Ascending aorta (tissue), 1 donor: ENCODE results near the genes KLHL29 and SF3B6.

- PRO-cap, result no peak
Measured at GRCh38 chr2:21101345-21101735, 22.4 kb upstream of the TDRD15 start.

DNA sequence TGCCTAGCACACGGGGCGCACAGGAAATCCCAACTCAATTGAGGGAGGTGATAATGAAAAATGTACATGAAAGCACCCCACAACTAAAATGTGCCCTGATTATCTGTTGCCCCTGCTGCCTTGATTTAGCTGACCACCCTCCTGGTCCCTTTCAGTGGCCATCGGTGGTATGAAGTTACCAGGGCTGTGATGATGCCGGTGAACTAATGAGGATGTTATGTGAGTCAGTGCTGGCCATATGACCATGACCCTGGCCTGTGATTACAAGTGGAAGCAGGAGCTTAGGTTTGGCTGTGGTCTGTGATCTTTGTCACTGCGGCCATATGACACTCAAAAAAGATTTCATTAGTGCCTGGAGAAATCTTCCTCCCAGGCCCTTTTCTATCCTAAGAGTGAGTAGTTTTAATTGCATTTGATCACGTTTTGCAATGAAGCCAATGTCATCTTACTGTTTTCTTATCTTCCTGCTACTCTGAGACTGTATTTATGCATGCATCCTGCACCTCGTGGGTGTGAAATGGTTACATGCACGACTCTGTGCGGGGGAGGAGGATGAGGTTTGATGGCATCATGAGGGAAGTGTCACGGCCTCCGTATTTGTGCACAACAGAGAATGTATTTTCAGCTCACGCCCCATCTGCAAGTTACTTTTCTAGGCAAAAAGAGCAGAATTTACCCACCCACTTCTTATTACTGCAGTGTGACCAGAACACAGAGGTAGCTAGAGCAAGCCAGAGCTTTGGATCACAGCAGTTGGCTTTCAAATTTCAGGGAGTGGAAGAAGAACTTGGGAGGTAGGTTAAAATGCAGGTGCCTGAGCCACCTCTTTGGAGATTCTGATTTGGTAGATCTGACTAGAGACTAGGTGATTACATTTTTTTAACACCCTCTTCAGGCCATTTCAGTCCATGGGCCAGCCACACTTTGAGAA lies 145.0 kb downstream of the TDRD15 start:
- PRO-cap, result no peak

DNA sequence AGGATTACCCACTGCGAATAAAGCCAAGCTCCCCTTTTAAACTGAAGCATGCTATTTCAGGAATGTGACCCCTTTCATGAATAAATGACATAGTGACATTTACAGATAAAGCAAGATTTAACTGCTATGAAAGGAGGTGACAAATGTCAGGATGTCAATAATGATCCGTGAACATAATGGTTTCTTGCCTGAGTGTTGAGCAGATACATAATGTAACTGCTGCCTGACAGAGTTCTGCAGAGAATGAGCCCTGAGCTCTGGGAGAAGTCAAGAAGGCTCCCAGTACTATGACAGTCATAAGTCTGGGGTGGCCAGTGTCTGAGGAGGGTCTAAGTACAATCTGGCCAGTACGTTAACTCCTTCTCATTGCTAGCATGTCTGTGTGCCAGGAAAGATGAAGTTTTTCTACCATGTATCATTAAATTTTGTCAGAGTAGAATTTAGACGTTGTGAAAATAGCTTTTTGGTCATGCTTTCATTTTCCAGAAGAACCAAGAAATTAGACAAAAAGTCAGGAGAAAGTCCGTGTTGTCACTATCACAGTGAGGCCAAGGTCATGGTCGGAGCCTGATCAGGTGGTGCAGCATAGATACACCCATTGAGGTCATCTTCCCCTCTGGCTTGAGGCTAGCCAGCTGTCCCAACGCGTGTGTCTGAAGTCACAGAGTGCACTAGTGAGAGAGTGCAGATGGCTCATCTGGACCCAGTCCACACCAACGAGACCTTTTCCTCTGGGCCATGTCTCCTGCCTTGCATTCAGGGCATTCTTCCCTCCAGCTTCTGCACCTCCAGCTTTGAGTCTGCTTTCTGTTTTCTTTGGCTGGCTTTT lies 146.7 kb downstream of the TDRD15 start:
- PRO-cap, result no peak

- PRO-cap, result no peak
Measured at GRCh38 chr2:21423040-21423291, 299.2 kb downstream of the TDRD15 start.

DNA sequence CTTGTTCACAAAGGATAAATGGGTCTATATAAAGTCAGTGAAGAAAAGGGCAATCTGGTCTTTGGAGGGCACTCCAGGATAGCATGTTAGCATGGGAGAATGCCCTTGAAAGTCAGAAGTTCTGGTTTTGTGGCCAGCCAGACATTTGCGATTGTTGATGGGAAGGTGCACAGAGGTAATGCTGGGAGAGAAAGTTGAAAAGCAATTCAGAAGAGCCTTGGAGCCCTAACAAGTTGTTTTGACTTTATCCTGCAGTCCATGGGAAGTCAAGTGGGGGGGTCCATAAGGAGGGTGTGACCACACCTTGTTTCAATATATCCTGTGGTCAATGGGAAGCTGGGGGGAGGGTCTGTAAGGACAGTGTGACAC lies 299.5 kb downstream of the TDRD15 start:
- PRO-cap, result no peak

- PRO-cap, result no peak
Measured at GRCh38 chr2:23198773-23199358, 186.1 kb upstream of the KLHL29 start.

- PRO-cap, result no peak
Measured at GRCh38 chr2:23199370-23199976, 185.5 kb upstream of the KLHL29 start.

- PRO-cap, result bidirectional peak, plus-strand start at chr2:23385200, minus-strand start at chr2:23385009
Measured at GRCh38 chr2:23384957-23385732, at the start of gene KLHL29. Gene KLHL29 (plus strand): TSS chr2:23385179.

GRCh38 chr2:23600250-23600820 lies 215.4 kb downstream of the KLHL29 start:
- PRO-cap, result no peak

- PRO-cap, result no peak
Measured at GRCh38 chr2:23601878-23602697, 217.1 kb downstream of the KLHL29 start.

GRCh38 chr2:24048765-24049200 lies 758 bp upstream of the FKBP1B start:
- PRO-cap, result no peak

DNA sequence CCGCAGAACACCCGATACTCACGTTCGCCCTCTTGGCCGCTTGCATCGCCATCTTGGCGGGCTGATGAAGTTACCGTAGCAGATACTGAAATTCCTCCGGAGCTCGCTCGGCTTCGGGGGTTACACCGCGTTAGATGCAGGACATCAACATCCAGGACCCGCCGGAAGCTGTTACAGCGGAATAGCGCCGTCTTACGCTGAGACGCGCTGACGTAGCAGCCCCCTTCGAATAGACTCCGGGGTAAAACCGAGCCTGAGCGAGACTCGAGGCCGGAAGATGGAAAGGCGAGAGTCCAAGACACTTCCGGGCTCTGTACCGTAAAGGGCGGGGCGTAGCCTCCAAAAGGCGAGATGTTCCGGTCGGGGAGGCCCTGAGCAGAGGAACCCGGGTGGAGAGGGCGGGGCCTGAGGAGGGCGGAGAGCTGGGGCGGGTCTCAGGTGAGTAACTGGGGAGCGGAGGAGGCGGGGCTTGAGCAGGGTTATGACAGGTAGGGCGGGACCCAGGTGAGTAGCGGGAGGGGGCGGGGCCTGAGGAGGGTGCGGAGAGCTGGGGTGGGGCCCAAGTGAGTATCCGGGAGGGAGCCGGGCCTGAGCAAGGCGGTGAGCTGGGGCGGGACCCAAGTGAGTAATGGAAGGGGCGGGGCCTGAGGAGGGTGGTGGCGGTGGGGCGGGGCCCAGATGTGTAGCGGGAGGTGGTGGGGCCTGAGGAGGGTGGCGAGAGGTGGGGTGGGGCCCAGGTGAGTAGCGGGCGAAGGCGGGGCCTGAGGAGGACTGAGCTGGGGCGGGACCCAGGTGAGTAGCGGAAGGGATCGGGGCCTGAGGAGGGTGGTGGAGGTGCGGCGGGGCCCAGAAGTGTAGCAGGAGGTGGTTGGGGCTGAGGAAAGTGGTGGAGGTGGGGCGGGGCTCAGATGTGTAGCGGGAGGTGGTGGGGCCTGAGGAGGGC lies at the start of gene SF3B6:
Gene SF3B6, minus strand, starts transcription at position 149 of the 943 bp plus-strand sequence.
- PRO-cap, result bidirectional peak, plus-strand start at position 260 of the sequence, minus-strand start at position 167 of the sequence; unidirectional peak, plus-strand start at position 685 of the sequence

- PRO-cap, result no peak
Measured at GRCh38 chr2:24231596-24232050, 56.8 kb downstream of the FAM228A start.

- PRO-cap, result no peak
Measured at GRCh38 chr2:24267364-24267915, 92.6 kb downstream of the FAM228A start.

GRCh38 chr2:24276378-24276992 lies 83.9 kb downstream of the ITSN2 start:
- PRO-cap, result no peak

- PRO-cap, result no peak
Measured at GRCh38 chr2:24315403-24316090, 44.8 kb downstream of the ITSN2 start.

DNA sequence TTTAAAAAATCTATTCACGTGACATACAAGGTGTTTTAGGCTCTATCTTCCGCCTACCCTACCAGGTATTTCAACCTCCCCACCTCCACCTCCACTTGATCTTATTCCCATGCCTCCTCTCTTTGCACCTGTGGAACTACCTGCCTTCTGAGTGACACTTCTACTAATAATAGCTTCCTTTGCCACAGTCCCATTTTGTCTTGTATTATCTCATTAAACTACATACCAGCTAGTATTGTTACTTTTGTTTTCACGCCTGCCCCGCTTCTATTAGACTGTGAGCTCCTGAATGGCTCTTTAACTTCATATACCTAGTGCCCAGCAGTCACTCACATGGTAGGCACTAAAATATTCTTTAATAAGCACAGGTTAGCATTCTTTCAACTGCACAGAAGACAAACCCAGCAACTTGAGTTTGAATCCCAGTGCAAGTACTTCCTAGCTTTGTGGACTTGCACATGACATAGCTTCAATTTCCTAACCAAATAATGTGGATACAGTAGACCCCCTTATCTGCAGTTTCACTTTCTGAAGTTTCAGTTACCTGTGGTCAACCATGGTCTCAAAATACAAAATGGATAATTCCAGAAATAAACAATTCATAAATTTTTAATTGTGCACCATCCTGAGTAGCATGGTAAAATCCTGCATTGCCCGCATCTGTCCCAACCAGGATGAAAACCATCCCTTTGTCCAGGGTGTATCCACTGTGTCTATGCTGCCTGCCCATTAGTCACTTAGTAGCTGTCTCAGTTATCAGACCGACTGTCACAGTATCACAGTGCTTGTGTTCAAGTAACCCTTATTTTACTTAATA lies 9.1 kb downstream of the ITSN2 start:
- PRO-cap, result no peak

DNA sequence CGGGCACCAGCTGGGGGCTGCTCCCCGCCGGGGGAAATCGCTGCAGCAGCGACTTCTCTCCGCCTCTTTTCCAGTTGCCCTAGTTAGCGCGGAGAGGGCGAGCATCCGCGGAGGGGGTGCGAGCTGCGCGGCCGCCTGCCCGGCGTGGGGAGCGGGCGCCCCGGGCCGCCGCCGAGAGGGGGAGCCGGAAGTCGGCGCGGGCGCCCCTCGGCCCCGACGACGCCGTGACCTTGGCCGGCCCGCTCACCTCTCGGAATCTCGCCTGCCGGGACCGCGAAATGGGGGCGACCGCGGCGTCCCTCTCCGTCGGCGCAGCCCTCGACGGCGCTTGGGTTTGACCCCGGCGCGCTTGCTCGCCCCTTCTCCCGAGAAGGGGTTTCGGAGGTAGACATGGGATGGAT lies 751 bp downstream of the NCOA1 start:
- PRO-cap, result no peak

- PRO-cap, result no peak
Measured at GRCh38 chr2:24598155-24598632, 107.1 kb downstream of the NCOA1 start.

- PRO-cap, result no peak
Measured at GRCh38 chr2:24720309-24720855, 72.8 kb downstream of the PTRHD1 start.